Urinary bladder (tissue), 3 donors: ENCODE measurements around a stretch of chr3.

DNA sequence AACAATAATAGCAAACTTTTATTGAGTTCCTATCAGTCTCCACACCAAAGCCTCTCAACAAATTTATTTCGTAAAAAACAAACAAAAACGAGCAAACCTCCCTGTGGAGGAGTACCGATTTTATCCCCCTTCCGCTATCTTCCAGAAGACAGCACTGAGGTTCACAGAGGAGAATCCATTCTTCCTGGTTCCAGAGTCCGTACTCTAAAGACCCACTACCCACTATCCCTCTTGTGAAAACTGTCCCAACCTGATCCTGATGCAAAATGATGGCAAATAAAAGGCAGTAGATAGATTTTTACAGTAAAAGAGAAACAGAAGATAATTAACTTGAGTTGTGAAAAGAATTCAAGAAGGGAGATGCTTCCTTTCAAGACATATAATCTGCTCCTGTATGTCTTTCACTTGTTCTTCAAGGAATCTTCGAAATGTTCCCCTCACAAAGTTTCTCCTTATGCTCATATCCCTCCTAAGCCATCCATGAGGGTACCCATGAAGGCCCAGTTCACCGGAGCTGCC, 1027.1 kb downstream of the FHIT start:
- PRO-cap: no peak
- RAMPAGE, long total RNA: no peak

GRCh38 chr3:61249965-61250500, 1.2 kb downstream of the FHIT start:
- PRO-cap: unidirectional peak, plus-strand start at chr3:61250259
- RAMPAGE, long total RNA: no peak

- PRO-cap: no peak
- RAMPAGE, long total RNA: no peak
Observed at GRCh38 chr3:61669728-61670139, 108.4 kb downstream of the PTPRG start.

DNA sequence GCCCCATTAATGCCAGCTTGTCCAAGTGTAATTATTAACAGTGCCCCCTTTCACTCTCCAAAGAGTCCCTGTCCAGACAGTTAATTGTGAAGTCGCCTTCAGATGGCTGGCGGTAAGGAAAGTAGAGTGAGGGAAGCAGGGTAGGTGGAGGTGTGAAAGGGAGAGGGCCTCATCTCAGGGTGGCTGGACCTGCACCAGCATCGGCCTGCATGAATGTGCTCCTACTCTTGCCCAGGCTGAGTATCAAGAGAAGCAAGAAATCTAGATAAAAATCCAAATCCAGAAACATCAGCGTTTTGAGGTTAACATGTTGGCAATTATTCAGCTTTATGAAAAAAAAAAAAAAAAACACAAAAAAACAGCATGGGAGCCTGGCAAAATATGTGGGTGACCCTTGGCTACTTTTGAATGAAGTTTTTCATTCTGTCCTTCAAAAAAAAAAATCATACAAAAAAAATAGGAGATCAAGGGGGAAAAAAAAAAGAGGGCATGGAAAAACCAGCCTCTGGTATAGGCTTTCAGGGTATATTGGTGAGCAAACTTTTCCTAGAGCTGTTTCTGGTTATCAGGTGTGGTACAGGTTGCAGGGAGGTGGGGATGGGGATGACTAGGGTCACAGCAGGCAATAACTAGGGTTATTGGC, 118.9 kb downstream of the PTPRG start:
- PRO-cap: no peak
- RAMPAGE, long total RNA: no peak

DNA sequence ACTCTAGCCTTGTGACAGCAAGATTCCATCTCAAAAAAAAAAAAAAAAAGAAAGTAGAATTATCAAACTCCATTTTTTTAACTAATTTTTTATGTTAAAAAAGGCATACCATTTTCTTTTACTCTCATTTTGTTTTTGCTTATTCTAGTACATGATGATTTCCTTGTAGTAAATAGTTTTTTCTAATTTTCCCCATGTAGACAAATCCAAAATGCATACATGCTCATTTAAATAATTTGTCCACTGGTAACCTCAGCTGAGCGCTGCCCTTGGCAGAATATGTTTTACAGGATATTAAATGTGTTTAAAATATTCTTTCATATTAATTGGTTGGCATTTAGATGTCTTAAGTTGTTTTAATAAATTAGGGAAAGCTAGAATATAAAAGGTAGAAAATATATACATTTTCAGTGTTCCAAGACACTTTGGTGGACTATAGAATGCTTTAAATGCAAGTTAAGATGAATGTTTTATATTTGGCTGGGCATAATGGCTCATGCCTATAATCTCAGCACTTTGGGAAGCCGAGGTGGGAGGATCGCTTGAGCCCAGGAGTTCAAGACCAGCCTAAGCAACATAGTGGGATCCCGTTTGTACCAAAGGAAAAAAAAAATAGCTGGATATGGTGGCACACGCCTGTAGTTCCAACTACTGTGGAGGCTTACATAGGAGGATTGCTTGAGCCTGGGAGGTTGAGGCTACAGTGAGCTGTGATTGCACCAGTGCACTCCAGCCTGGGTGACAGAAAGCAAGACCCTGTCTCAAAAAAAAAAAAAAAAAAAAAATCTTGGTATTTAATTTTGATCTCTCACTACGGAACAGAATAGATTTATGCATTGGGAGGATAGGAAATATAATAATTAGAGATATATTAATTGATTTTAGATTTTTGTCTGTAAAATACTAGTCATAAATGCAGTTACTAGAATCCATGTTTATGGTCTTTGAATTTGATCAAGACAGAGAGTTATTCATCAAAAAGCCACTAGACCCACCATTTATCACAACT, 206.1 kb downstream of the PTPRG start:
- PRO-cap: no peak
- RAMPAGE, long total RNA: no peak

DNA sequence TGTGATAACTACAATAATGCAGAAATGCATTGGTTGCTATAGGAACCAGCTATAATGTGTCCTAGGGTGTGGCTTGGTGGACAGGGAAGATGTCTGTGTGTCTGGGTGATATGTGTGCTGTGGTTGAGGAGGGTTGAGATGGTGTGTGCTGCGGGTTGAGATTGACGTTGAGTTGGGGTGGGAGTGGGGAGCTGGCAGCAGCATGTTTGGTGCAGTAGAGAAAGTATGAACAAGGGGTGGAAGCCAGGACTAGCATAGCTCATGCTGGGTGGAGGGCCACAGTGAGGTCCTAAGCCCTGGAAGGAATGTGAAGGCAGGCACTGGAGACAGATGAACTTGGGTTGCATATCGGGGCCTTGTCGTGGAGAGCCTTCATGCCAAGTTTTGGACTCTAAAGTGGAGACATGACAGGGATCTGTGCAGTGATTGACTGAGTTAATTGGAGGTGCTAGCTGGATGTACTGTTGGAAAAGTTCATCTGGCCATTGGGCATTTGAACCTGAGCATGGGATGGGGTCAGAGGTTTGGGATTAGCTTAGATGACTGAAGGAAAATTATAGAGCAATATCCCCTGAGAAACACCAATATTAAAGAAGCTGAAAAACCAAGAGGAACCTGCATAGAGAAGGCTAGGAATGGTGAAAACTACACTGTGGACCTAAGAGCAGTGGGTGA, 222.2 kb downstream of the PTPRG start:
- PRO-cap: no peak
- RAMPAGE, long total RNA: no peak

GRCh38 chr3:62149892-62150431, 168.9 kb upstream of the C3orf14 start:
- PRO-cap: no peak
- RAMPAGE, long total RNA: no peak

DNA sequence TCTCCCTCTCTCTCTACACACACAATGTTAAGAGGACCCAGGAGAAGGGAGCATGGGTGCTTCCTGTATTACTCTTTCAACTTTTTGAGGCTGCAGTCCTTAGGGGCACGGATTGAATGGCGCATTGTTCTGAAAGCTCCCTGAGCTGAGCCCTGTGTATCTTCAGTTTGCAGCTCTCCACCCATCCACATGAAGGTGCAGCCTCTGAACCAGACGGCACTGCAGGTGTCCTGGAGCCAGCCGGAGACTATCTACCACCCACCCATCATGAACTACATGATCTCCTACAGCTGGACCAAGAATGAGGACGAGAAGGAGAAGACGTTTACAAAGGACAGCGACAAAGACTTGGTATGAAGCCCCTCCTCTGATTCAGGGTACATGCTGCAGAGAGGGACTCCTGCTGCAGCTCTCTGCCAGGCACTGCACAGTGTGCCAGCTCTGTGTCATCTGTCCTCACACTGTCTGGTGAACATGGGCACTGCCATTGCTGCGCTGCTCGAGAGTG, 127.5 kb upstream of the C3orf14 start:
- PRO-cap: no peak
- RAMPAGE, long total RNA: no peak

GRCh38 chr3:62267108-62268267, 51.3 kb upstream of the C3orf14 start:
- PRO-cap: no peak
- RAMPAGE, long total RNA: no peak

GRCh38 chr3:62607589-62608266, 234.4 kb upstream of the FEZF2 start:
- PRO-cap: no peak
- RAMPAGE, long total RNA: no peak

GRCh38 chr3:62950160-62950675, 75.0 kb upstream of the CADPS start:
- PRO-cap: no peak
- RAMPAGE, long total RNA: no peak

DNA sequence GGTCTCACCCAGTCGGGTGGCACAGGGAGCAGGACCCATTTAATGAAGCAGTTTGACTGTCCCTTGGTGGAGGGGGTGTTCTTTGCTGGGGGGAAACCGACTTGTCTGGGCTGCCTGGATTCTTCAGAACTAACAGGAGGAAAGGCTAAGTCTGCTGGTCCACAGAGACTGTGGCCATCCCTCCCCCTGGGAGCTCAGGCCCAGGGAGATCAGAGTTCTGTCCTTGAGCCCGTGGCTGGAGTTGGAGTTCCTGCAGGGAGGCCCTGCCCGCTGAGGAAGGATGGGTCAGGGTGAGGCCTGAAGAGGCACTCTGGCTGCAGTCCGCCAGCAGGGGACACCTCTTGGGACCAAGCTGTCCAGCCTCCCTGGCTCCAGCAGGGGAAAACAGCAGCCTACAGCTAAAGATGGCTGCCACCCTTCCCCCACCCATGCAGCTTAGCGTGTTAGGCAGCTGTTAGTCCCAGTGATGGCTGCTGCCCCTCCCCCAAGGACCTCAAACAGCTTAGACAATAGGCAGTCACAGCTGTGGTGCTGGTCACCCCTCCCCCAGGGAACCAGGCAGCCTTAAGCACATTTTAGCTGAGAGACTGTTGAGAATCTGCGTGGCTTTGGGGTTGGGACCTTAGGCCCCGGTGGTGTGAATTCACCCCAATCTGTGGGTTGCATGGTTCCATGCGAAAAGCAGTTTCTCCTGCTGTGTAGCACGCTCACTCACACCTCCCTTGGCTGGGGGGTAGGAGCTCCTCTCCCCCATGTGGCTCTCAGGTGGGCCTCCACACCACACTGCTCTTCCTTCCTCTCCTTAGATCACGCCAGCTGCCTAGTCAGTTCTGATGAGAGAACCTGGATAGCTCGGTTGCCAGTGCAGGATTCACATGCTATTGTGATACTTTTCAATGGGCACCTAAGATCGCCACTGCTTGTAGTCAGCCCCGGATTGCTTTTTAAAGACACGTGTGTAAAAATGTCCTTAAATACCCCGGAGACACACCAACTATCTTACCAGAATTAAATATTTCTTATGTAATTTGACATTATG, 140.4 kb upstream of the CADPS start:
- PRO-cap: no peak
- RAMPAGE, long total RNA: no peak

DNA sequence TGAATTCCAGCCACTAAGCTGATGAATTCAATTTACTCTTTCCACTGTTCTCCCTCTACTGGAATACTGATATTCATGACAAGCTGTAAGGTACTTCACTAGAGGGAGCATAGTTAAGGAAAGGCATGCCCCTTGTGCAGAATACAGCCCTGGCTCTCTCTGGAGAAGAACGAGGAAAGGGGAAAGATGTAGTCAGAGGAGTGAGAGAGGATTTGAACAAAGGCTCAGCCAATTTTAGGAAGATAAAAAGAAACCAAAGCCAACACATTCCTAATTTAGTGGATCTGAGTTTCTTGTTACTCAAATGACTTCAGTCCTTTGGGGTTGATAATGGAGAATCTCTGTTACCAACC, 44.5 kb downstream of the ATXN7 start:
- PRO-cap: no peak
- RAMPAGE, long total RNA: no peak

DNA sequence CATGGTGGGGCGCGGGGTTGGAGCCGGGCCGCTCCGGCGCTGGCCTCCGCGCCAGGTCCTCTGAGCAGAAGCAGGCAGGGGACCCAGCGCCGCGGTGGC, 48.4 kb downstream of the ATXN7 start:
- PRO-cap: no peak
- RAMPAGE, long total RNA: no peak

DNA sequence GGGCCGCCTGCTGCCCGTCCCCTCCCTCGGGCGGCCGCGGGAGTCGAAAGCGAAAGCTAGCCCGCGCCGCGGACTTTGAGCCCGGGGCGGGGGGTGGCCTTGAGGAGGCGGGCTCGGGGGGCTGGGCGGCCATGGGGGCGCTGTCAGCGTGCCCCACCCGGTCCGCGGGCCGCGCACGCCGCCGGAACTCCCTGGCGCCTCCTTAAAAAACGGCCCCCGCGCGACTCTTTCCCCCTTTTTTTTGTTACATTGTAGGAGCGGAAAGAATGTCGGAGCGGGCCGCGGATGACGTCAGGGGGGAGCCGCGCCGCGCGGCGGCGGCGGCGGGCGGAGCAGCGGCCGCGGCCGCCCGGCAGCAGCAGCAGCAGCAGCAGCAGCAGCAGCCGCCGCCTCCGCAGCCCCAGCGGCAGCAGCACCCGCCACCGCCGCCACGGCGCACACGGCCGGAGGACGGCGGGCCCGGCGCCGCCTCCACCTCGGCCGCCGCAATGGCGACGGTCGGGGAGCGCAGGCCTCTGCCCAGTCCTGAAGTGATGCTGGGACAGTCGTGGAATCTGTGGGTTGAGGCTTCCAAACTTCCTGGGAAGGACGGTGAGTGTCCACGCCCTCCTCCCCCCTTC, 48.8 kb downstream of the ATXN7 start:
- PRO-cap: bidirectional peak, plus-strand start at position 288 of the sequence, minus-strand start at position 31 of the sequence; bidirectional peak, plus-strand start outside the sequence, minus-strand start at position 535 of the sequence
- RAMPAGE, long total RNA: no peak

DNA sequence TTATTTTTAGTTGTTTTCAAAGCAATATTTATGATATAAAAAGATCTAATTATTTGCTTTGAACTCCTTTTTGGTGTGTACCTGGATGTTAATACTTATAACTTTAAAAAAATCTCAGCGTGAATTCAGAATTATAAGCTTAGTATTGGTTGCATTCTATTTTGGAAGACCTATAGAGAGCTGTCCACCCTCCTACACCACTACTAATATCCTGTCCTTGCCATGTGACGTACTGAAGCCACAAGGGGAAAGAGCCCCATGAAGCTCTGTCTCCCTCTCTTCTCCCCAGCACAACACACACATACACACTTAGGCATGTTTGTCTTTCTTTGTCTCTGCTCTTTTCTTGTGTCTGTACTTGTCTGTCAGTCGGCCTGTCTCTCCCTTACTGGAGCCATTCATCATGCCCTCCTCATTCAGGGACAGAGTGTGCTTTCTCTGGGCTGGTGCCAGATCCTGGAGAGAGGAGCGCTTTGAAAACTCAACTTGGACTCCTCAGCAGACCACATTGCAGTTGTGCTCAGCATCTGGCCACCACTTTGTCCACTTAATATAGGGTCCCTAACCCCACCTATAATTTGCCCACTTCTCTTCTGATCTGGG, 47.6 kb downstream of the PSMD6 start:
- PRO-cap: unidirectional peak, plus-strand start at position 235 of the sequence
- RAMPAGE, long total RNA: no peak

- PRO-cap: no peak
- RAMPAGE, long total RNA: no peak
Observed at GRCh38 chr3:63995860-63996522, 27.3 kb downstream of the PSMD6 start.

GRCh38 chr3:64162810-64163601, 62.3 kb downstream of the PRICKLE2 start:
- PRO-cap: no peak
- RAMPAGE, long total RNA: no peak

- PRO-cap: bidirectional peak, plus-strand start at chr3:64327782, minus-strand start at chr3:64327602
- RAMPAGE, long total RNA: no peak
Observed at GRCh38 chr3:64326918-64328030, 102.0 kb upstream of the PRICKLE2 start.

GRCh38 chr3:64546665-64547089, 141.1 kb downstream of the ADAMTS9 start:
- PRO-cap: no peak
- RAMPAGE, long total RNA: no peak